Mesangial cell (primary cell): Measurements from ENCODE around the gene ZBED6.

GRCh38 chr1:203276957-203277381, 28.4 kb upstream of the BTG2 start:
- RAMPAGE, long total RNA = no peak

- RAMPAGE, long total RNA = no peak
Observed at GRCh38 chr1:203282734-203283503, 22.4 kb upstream of the BTG2 start.

GRCh38 chr1:203324942-203326077, 20.0 kb downstream of the BTG2 start:
- RAMPAGE, long total RNA = no peak

- RAMPAGE, long total RNA = no peak
Observed at GRCh38 chr1:203369179-203369559, 18.2 kb upstream of the FMOD start.

DNA sequence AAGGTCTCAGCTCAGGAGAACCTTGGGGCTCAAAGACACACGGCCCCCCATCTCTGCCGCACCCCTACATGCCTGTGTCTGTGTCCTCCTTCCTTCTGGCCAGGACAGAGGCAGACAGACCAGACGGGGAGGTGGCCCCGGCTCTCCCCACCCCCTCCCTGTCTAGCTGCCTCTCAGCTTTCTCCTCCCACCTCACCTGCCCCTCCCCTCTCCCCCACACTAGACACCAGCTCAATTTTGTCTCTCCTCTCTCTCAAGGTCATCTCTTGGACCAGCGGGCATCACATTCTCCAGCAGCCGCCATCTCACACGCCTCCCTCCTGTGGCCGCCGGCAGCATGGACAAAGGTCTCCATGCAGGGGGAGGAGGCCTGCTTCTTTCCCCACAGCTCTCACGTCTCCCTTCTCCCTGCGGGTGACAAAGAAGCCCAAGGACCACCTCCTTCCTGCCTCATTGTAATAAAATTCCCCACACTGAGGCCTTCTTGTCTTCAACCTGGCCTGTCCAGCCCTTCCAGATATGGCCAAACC, 14.5 kb downstream of the OPTC start:
- RAMPAGE, long total RNA = no peak

GRCh38 chr1:203636309-203636912, 9.8 kb downstream of the ATP2B4 start:
- RAMPAGE, long total RNA = no peak

DNA sequence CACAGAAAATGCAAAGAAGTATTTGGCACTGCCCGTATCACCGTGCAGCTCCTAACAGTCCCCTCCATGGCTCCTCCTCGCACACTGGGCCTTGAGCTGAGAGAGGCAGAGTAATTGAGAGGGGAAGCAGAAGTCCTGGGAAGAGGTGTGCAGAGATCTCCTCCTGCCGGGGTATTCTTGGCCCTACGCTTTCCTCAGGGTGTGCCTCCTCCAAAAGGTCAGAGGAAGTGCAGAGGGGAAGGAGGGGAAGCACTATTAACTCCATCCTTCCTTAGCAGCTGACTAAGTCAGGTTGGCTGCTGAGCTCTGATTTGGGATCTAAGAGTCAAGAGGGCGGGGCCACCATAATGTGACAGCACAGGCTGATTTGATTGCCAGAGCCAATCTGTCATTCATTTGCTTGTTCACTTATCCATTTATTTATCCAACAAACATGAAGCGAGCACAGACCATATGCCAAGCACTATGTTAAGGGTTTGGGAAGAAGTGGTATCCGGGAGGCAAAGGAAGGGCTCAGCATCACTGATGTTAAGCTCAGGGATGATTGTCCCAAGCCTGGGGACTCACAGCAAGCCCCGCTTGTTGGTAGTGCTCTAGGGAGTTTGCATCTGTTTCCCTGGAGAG, 12.4 kb downstream of the ATP2B4 start:
- RAMPAGE, long total RNA = no peak

DNA sequence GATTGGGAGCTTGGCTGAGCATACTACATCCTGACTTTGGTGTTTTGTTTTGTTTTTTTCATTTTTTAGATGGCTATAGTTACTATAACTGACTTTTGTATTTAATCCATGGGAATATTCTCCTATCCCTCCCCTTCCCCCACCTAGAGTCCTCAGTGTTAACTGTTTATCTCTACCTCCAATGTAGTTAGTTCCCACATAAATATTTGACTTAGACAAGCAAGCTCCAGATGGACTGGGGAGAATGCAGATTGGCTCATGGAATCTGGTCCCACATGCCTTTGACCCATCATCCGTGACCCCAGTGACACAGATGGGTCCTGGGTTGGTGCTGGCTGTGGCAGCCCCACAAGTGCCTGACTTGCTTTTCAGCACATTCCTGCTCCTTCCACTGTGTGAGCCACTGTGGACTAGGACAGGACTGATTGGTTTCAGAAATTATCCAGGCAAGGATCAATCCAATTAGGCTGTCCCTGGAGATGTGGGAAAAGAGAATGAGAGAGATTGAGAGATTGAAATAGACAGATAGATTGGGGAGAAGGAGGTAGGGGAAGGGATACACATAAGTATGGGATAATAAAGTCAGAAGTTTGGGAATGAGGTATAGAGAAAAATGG, 41.8 kb downstream of the ATP2B4 start:
- RAMPAGE, long total RNA = no peak

DNA sequence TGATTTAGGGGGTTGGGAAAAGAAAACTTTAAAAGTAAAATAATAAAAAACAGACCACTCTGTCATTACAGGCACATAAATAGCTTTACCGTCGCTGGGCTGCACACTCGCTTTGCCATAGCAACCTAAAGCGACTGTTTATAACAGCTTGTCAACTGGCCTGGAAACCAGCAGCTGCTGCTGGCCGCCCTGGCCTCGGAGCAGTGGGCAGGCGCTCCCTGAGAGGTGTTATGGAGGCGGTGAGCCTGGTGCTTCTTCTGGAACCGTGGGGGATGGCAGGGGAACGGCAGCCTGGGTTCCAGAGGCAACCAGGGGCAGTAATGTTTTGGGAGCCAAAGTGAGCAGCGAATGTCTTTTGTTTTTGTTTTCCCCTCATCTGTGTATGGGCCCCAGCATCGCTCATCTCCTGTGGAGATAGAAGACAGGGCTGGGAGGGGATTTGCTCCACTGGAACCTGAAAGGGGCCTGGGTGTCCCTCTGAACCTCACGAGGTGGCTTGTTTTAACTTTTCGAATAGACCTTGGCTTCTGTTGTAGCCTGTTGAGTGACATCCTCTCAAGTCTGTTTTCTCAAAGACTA, 45.8 kb downstream of the ATP2B4 start:
- RAMPAGE, long total RNA = no peak

- RAMPAGE, long total RNA = no peak
Observed at GRCh38 chr1:203743231-203744529, 21.3 kb upstream of the LAX1 start.

- RAMPAGE, long total RNA = no peak
Observed at GRCh38 chr1:203771748-203772284, 6.8 kb downstream of the LAX1 start.

DNA sequence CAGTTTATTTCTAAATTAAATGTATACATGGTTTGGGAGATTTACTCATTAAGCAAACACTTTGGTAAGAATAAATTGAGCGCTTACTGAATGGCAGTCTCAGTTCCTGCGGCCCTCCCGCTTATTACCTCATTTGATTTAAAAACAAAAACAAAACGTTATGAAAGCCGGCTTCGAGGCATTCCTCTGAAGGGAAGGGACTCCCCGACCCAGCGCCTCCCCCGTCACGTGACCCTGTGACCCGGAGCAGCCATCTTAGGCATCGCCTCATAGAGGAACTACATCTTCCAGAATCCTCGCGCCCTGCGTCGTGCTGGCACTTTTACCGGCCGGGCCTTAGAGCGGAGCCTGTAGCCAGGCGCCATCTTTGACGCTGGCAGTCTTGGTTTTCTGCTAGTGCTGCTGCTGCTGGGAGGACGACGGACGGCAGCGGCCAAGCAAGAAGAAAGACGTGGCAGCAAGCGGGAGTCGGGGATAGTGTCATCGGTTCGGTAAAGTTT, at the start of gene ZBED6:
Gene ZBED6 (plus strand): TSS at position 339 of the 500 bp plus-strand sequence.
- RAMPAGE, long total RNA = start-site peak on the plus strand centred at position 389 of the sequence, 76 bp wide, 456 reads

GRCh38 chr1:203797554-203797958, 2.1 kb downstream of the ZBED6 start:
- RAMPAGE, long total RNA = no peak

- RAMPAGE, long total RNA = no peak
Observed at GRCh38 chr1:204142230-204142800, 9.5 kb downstream of the ETNK2 start.

- RAMPAGE, long total RNA = no peak
Observed at GRCh38 chr1:204143268-204144058, 8.4 kb downstream of the ETNK2 start.

- RAMPAGE, long total RNA = no peak
Observed at GRCh38 chr1:204277536-204278147, 63.9 kb upstream of the GOLT1A start.

DNA sequence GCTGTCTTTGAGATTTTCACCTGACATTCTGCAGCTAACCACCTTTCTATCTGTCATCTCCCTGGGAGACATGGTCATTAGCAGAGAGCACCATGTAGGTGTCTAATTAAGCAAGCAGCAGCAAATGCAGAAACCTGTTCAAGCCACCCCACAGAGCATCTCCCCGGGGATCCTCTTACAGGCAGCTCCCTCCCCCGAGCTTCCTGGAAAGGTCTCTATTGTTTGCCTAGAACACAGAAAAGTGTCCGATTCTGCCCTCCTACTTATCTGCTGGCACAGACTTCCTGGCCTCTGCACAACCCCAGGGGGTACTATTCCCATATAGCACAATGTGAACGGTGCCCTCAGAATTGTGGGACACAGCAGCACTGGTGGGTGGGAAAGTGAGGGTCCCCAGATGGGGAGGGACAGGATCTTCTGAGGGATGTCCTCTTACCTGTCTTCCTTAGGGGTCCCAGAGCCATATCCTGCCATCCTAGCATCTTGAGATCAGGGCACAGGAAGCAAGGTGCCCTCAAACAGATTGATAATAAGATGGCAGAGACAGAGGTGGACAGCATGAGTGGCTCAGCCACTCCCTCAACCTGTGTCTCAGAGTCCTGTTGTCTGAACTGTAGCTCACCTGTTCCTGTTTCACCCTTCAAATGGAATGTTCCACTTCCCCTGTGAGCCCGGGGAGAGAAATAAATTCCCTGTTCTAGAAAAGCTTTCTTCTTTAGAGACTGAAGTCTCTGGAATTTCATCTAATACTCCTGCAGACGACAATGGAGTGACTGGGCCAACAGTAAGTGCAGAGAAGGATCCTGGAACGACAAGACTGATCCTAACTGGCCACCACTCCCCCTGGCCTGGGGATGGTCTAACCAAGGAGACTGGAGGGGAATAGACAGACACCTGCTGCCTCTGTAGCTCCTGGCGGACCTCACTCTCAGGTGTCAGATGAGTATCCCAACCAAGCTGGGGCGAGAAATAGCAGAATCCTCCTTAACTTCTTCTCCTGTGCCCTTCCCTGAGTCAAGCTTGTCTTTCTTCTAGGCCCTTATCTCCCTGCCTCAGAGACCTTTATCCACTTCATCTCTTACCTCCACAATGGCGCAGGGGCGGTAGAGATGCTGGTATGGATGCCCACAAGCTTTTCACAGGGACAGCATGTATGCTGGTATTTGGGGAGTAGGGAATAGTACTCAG, 45.7 kb downstream of the PLEKHA6 start:
- RAMPAGE, long total RNA = no peak

DNA sequence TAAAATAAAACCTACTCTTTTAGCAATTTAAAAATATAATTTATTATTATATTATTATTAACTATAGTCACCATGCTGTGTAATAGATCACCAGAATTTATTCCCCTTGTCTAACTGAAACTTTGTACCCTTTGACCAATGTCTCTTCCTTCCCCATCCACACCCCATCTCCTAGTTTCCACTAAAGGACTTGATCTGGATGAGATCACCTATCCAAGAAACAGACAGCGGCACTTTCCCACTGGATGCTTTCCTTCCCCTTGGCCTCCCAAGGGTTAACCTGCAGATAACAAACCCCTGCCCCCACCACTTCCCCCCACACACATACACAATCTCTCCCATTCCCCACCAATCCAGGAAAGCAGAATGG, 24.8 kb downstream of the PLEKHA6 start:
- RAMPAGE, long total RNA = no peak

DNA sequence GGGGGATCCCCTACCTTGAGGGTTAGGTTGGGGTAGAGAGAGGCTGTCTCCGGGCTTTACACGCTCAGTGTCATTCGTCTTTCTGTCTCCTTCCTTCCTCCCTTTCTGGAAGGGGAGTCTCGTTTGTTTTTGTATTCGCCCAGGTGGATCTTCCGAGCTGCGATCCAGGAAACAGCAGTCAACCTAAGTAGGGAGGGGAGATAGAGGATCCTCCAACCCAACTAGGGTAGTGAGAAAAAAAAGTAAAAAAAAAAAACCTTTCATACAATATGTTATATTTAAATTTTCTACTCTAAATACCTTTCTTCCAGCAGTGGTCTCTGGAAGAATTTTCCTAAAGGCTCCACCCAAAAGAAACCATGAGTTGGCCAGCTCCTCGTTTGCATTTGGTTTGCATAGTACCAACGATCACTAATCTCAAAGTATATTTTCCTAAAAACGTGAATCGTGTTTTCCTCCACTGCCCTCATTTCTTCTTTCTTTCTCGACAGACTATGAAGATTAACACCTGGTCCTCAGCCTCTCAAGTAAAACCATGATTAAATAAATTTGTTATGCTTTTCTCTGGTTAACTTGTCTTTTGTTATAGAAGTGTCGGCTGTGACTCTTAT, 661 bp upstream of the PIK3C2B start:
- RAMPAGE, long total RNA = no peak

GRCh38 chr1:204714700-204715358, 29.3 kb upstream of the LRRN2 start:
- RAMPAGE, long total RNA = no peak